GM12892 (cell line): ENCODE data around the genes YAF2 and ADAMTS20.

DNA sequence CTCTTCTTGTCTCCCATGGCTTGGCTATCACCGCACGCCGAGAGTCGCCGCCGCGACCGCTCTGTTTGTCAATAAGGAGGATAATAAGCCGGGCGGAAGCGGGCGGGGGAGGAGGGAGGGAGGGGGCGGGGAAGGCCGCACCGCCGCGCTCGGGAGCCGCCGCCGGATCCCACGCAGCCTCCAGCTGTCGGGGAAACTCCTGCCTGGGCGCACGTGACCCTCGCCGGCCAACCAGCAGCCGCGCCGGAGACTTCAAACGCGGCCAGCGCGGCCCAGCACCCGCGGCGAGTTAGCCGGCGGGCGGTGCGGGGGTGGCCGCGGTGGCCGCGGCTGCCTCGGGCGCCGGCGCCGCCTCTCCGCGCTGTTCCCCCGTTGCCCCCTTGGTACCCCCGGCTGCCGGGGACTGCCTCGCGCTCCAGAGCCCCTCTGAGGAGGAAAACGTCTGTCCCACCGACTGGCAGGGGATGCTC lies at the start of gene YAF2:
TSS of gene YAF2 (minus strand) at position 85 of the 470 bp plus-strand sequence.
- RRBS, result 1% methylated on average over 32 of the region's 59 CpGs

GRCh38 chr12:42426538-42427206 lies 100.7 kb downstream of the PPHLN1 start:
- RRBS, result no CpG with 5 or more reads among the region's 6 CpGs

DNA sequence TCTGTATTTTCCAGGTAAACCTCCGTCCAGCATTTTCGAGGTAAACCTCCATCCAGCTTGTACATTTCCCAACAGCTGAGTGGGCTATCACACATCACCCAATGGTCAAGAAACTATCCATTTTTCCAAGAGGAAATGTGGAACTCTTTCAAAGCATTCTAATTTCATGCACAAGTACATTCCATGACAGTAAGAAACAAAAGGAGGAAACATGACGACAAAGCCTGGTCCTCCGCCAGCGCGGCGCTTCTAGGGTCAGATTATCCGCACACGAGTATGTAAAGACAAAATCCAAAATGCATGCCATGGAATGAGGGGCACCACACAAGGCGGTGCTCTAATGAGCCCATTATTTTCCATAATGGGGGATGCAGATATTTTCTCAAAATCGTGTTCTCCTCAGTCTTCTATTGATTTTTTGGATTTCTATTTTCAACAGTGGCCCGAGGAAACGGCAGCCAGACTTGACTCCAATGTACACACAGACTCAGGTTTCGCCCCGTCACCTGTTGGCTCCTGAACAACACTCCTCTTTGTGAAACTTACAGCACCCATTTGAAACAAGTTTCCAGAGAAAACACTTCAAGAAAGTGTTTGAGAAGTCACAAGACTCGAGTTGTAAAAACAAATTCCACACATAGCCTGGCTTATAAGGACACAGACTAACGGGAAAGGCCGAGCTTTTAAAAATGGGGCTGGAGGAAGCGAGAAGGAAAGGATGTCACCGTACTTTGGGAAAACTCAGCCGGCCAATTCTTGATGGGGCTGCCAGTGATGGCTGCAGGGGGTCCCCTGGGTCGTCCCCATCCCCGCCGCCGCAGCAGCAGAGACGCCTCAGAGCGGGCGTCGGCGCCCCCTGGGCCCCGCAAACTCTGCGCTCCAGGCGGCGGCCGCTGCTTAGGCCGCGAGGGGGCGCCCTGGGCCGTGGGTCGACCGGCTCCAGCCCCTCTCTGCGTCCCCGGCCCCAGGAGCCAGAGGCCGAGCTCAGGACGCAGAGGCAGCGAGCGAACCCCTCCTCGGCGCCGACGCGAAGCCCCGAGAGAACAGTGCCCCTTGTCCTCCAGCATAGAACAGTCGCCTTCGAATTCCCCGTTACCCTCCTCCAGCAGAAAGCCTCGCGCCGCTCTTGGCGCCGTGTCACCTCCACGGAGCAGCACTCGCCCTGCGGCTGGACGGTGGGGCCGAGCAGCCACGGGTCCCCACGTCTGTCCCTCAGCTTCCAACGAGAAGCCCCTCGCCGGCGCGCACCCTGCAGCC lies 107.1 kb downstream of the PRICKLE1 start:
- RRBS, result 2% methylated on average over 3 of the region's 73 CpGs

- RRBS, result 48% methylated on average over 7 of the region's 72 CpGs
Observed at GRCh38 chr12:43551704-43552610, at the start of gene ADAMTS20. TSS of gene ADAMTS20 (minus strand) at chr12:43552203.

DNA sequence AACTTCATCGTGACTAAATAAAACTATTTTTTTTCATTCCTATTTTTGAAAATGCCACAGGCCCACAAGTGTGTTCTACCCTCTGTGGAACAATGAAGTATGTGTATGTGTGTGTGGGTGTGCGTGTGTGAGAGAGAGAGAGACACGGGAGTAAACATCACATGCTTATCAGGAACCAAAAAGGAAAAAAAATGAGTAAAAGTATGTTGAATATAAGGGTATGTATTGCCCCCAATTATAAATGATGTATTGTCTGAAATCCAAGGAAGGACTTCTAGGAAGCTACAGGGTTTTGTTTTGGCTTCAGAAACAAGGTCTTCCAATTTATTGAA lies 769 bp downstream of the TMEM117 start:
- RRBS, result no CpG with 5 or more reads among the region's 3 CpGs

GRCh38 chr12:45235727-45236095 lies 19.8 kb downstream of the ANO6 start:
- RRBS, result no CpG with 5 or more reads among the region's 2 CpGs

GRCh38 chr12:45260003-45260611 lies 44.2 kb downstream of the ANO6 start:
- RRBS, result no CpG with 5 or more reads among the region's 3 CpGs

GRCh38 chr12:45308058-45308803 lies 92.3 kb downstream of the ANO6 start:
- RRBS, result no CpG with 5 or more reads among the region's 5 CpGs

DNA sequence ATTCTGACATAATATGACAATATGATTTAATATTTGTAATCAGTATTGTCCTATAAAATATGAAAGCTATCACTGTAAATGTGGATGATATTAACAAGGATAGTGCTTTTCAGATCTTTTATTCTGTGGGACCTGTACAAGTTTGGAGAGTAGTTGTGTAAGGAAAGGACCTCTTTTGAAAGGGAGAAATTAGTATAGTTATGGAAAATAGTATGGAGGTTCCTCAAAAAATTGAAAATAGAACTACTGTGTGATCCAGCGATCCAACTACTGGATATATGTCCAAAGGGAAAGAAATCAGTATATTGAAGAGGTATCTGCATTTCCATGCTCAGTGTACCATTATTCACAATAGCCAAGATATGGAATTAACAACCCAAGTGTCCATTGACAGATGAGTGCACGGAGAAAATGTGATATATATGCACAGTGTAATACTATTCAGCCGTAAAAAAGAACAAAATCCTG lies 56.9 kb downstream of the ARID2 start:
- RRBS, result no CpG with 5 or more reads among the region's 3 CpGs

DNA sequence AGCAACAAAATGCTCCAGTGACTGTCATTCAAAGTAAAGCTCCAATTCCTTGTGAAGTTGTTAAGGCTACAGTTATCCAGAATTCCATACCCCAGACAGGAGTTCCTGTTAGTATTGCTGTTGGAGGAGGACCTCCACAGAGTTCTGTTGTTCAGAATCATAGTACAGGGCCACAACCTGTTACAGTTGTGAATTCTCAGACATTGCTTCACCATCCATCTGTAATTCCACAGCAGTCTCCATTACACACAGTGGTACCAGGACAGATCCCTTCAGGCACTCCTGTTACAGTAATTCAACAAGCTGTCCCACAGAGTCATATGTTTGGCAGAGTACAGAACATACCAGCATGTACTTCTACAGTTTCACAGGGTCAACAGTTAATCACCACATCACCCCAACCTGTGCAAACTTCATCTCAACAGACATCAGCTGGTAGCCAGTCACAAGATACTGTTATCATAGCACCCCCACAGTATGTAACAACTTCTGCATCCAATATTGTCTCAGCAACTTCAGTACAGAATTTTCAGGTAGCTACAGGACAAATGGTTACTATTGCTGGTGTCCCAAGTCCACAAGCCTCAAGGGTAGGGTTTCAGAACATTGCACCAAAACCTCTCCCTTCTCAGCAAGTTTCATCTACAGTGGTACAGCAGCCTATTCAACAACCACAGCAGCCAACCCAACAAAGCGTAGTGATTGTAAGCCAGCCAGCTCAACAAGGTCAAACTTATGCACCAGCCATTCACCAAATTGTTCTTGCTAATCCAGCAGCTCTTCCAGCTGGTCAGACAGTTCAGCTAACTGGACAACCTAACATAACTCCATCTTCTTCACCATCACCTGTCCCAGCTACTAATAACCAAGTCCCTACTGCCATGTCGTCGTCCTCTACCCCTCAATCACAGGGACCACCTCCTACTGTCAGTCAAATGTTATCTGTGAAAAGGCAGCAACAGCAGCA lies 121.0 kb downstream of the ARID2 start:
- RRBS, result no CpG with 5 or more reads among the region's 3 CpGs

- RRBS, result no CpG with 5 or more reads among the region's 4 CpGs
Observed at GRCh38 chr12:45891567-45892291, 98.6 kb downstream of the SCAF11 start.

GRCh38 chr12:45942212-45942871 lies 48.0 kb downstream of the SCAF11 start:
- RRBS, result no CpG with 5 or more reads among the region's 7 CpGs

DNA sequence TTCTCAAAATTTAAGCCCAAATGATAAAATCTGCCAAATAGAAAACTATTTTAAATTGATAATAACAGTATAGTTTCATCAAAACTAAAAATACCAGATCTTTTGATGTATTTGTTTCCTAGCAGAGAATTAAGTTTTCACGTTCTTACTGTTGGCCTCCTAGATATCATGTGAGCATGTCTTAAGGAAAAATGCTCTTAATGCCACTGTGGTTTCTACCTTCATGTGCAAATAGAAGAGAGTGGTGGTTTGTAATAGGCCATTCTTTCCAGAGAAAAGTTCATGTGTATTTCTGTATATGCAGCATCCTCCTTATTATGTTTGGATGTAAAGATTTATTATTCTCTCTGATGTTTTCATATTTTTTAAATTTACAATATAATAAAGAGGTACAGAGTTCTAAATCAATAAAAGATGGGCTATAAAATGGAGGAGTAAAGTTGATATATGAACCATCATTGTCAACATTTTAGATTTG lies 2.4 kb upstream of the SCAF11 start:
- RRBS, result no CpG with 5 or more reads among the region's 1 CpG

GRCh38 chr12:46184114-46185095 lies 84.4 kb downstream of the SLC38A1 start:
- RRBS, result no CpG with 5 or more reads among the region's 11 CpGs

DNA sequence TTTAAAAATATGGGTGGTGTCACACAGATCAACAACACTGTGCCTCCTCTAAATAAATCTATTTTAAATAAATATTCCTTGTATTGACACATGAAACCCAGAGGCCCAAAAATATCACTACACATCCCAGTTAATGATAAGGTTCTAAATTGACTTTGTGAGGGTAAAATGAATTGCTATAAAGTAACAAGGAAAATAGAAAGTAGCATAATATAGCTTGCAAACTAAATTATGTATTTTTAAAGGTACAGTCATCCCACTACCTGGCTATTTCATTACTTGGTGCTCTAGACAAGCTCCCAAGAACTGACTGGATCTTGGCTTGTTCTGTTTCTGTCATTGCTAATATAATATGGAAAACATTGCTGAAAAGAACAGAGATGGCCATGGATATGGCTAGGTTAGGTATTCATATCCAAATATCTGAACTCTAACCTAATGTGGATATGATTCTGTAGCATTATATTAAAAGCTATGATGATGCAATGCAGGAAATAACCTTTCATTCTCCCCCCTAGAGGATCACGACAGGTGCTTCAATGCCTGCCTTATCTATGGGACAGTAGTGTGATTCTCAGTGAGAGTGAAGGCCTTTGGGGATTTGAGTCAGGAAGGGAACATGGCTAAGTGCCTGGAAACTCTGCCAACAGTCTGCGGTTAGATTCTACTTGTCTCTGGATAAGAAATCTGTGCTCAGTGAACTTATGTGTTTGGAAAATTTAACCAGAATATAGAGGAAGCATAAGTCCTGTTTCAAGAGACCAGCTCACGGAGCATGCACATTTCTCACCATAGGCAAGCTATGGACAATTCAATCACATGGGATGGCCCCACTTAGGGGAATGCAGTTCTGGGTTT lies 82.0 kb downstream of the SLC38A1 start:
- RRBS, result no CpG with 5 or more reads among the region's 3 CpGs

- RRBS, result 0% methylated on average over 1 of the region's 36 CpGs
Observed at GRCh38 chr12:46266808-46267634, 1.8 kb downstream of the SLC38A1 start.

DNA sequence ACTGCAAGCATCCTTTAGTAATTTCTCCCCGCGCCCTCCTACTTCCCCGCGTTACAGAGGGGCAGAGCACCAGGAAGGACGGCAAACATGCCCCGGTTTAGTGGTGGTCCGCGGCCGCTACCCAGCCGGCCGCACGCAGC lies 1.1 kb downstream of the SLC38A1 start:
- RRBS, result no CpG with 5 or more reads among the region's 12 CpGs

- RRBS, result 0% methylated on average over 3 of the region's 3 CpGs
Observed at GRCh38 chr12:46268046-46268094, 973 bp downstream of the SLC38A1 start.

- RRBS, result no CpG with 5 or more reads among the region's 4 CpGs
Observed at GRCh38 chr12:46268095-46268144, 923 bp downstream of the SLC38A1 start.

GRCh38 chr12:46269564-46270416 lies 947 bp upstream of the SLC38A1 start:
- RRBS, result 2% methylated on average over 1 of the region's 32 CpGs